ENCODE measurements around the gene SASH1.

DNA sequence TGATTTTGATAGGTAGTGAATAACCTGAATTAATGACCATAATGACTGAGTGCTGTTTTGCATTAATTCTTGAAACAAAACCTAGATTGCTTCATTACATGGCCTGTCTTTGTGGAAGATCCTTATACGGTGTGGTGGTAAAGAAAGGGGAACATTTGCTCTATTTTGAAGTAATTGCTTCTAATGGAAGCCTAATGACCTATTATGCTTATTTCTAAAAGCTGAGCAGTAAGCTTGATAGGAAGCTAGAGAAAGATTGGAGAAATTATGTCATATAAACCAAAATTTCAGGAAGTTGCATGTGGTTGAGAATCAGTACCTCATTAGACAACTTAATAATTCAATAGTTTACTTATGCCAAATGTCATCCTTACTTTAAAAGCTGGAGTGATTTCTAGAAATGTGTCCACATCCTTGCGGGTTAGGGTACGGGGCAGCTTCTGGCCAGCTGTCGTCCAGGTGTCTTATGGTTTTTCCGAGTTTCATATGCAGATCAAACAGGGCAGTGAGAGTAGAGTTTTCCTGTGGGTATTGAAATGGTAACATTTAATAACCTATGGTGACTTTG is 310.8 kb downstream of the UTRN start:
- CAGE, long polyA plus RNA = no peak
- RRBS = no CpG with 5 or more reads among the region's 5 CpGs

DNA sequence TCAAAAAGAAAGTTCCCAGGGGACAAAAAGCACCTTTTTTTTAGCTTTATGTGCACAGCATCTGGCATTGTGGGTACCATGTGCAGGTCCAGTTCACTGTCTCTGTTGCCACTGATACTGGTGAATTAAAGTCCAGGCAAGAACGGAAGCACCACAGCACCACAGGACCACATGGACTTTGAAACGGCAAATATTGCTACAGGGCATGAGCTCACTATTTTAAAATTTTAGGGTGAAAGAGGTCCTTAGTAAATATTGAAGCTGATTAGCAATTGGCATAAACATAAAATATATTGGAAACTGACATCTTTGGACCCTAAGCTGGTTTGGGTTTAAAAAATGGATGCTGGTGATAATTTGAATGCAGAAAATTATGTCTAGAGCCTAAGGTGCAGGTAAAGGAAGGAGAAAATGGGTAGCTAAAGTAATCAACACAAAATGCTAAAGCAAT is 709.0 kb downstream of the EPM2A start:
- CAGE, long polyA plus RNA = no peak
- RRBS = no CpG with 5 or more reads among the region's 2 CpGs

DNA sequence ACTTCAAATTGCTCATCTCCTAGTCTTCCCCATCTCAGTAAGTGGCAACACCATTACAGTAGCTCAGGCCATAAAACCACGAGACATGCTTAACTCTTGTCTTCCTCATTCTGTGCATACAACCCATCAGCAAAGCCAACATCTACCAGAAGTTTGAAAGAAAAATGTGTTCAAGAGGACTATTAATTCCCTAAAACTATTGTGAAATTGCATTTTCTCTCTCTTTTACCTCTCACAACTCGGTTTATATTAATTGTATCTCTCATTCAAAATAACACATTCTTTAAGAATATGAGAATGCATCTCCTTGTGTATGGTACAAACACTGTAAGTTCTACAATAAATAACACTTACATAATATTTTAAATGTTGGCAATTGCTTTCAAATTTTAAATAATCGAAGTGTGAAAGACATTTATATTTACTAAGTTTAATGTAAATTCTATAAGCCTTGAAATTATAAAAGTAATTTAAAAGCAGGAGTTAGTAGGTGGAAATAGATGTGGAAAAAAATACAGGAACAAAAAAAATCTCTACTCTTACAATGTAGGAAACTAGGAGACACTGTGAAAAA is 50.5 kb downstream of the EPM2A start:
- CAGE, long polyA plus RNA = no peak
- RRBS = no CpG with 5 or more reads among the region's 3 CpGs

GRCh38 chr6:145736749-145737111 is 1.4 kb upstream of the EPM2A start:
- CAGE, long polyA plus RNA = no peak
- RRBS = 86% methylated on average over 1 of the region's 6 CpGs

- CAGE, long polyA plus RNA = no peak
- RRBS = no CpG with 5 or more reads among the region's 2 CpGs
Observed at GRCh38 chr6:145798586-145799005, 16.0 kb downstream of the FBXO30 start.

DNA sequence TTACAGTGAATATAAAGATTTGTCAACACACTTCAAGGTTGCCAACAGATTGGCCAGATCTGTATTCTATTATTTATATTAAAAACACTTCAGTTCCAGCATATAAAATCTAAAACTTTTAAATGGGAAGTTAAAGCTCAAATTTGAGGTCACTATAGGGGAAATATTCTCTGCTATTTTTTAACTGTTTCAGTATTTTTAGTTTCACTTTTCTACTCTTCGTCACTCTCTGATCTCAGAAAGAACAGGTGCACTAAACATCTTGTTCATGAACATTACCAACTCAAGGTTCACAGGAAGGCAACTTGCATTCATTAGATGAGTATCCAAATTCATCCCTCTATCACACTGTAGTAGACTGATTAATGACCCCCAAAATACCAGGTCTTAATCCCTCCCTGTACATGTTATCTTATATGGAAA is 52.4 kb upstream of the FBXO30 start:
- CAGE, long polyA plus RNA = no peak
- RRBS = no CpG with 5 or more reads among the region's 1 CpG

- CAGE, long polyA plus RNA = no peak
- RRBS = no CpG with 5 or more reads among the region's 6 CpGs
Observed at GRCh38 chr6:146857969-146858539, 259.3 kb downstream of the ADGB start.

DNA sequence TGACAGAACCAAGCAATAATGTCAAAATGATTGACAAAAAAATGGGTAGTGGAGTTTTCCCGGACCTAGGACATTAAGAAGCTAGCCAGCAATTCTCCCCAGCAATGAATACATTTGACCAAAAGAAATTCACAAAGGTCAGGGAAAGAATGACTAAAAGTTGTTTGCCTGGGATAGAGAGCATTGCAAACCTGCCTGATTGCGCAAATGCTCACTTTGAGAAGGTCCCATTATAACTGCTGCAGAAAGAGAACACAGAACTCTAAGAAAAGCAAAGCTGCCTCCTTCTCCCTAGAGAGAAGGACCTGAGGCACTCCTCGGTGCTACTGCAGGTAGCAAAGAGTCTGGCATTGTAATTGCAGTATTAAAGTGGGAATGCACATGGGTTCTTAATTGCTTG is 288.9 kb downstream of the ADGB start:
- CAGE, long polyA plus RNA = no peak
- RRBS = no CpG with 5 or more reads among the region's 3 CpGs

- CAGE, long polyA plus RNA = no peak
- RRBS = no CpG with 5 or more reads among the region's 3 CpGs
Observed at GRCh38 chr6:146985033-146985602, 219.1 kb upstream of the STXBP5 start.

DNA sequence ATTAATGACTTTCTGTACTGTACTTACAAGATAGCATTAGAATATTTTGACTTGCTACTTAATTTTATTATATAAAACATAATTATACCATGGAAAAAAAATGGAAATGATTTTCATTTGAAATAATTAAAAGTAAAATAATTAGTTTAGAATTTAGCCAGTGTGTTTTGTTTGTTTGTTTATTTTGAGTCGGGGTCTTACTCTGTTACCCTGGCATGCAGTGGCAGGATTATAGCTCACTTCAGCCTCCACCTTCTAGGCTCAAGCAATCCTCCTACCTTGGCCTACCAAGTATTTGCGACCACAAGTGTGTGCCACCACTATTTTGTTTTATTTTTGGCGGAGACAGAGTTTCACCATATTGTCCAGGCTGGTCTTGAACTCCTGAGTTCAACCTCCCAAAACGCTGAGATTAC is 7.2 kb downstream of the STXBP5 start:
- CAGE, long polyA plus RNA = no peak
- RRBS = no CpG with 5 or more reads among the region's 4 CpGs

- CAGE, long polyA plus RNA = no peak
- RRBS = no CpG with 5 or more reads among the region's 6 CpGs
Observed at GRCh38 chr6:147297246-147298418, 93.4 kb downstream of the STXBP5 start.

GRCh38 chr6:147387509-147387881 is 121.0 kb upstream of the SAMD5 start:
- CAGE, long polyA plus RNA = no peak
- RRBS = no CpG with 5 or more reads among the region's 3 CpGs

DNA sequence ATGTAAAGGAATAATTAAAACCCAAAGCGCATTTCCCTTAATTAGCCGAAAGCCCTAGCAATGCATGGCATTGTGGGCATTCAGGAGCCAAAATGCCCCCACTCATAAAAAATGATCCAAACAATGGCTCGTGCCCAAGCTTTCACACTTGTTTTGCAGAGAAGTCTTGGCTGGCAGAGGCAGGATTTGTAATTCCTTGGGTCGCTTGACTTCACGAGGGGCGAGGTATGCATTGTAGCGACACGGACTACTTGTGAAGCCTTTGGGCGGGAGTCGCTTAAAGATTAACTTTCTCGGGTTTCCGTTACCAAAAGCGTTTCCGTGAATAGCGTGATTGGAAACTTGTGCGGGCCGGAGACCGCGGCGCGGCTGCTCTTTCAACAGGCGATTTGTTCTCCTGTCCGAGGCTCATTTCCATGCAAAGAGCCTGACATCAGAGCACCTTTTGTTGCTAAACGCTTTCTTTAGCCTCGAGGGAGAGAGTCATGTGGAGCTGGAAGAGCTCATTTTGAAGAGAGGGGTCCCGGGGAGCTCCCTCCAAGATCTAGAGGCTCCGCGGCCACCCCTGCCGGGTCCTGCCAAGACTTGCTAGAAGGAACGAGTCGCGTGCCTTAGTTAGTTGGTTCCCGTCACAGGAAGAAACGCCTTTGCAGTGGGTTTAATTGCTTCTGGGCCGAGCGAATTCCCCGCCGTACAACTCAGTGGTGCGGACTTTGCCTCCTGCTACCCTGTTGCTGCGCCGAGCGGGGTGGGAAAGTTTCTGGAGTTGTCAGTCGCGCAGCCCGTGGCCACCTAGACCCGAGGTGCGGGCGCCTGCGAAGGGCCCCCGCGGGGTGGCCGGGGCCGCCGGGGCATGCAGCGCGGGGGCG is at the start of gene SASH1:
SASH1 (plus strand) TSS at position 751 of the 869 bp plus-strand sequence.
- CAGE, long polyA plus RNA = no peak
- RRBS = 3% methylated on average over 8 of the region's 57 CpGs

DNA sequence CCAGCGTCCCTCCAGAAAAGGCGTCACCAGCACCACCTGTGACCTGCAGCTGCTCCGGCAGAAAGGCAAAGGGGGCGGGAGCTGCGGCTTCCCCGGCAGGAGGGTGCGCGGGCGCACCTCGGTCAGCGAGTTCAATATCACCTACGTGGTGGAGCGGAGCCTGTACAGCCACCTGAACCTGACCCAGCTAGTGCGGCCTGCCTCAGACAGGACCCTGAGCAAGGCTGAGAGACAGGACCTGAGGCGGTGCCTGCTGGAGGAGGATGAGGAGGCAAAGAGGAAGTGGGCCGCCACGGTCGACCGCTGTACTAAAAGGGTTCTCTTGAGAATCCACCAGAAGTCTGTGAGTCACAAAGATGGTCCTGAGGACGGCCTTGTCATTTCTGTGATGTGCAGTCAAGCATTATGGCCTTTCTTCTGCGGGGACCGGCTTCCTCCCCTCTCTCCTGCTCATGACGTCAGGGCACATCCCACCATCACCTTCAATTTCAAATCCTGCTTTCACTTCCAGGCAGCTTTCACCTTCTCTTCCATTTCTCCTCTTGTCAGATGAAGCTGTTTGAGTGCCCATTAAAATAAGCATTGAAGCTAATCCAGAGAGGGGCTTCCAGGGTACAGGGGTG is 177.5 kb downstream of the SASH1 start:
- CAGE, long polyA plus RNA = no peak
- RRBS = 93% methylated on average over 2 of the region's 23 CpGs

DNA sequence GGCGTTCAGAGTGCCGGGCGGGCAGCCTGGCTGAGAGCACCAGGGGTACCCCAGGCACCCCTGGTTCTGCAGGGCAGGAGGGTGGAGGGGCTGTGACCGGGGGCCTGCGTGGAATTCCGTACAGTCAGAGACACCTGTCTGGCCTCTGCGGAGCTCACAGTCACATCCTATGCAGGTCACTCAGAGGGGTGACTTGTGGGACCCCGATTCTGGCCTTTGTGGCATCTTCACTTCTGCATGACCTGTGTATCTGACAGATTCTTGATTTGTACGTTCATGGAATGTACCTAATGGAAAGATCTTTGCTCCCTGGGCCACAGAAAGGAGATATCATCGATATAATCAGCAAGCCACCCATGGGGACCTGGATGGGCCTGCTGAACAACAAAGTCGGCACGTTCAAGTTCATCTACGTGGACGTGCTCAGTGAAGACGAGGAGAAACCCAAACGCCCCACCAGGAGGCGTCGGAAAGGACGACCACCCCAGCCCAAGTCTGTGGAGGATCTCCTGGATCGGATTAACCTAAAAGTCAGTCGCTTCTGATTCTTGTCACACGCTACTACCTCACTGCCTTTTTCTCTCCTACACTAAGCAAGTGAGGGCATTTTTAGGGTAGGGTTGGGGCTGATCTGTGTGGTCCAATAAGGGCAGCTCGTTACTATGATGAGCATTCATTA is 191.0 kb downstream of the SASH1 start:
- CAGE, long polyA plus RNA = no peak
- RRBS = 94% methylated on average over 4 of the region's 23 CpGs

DNA sequence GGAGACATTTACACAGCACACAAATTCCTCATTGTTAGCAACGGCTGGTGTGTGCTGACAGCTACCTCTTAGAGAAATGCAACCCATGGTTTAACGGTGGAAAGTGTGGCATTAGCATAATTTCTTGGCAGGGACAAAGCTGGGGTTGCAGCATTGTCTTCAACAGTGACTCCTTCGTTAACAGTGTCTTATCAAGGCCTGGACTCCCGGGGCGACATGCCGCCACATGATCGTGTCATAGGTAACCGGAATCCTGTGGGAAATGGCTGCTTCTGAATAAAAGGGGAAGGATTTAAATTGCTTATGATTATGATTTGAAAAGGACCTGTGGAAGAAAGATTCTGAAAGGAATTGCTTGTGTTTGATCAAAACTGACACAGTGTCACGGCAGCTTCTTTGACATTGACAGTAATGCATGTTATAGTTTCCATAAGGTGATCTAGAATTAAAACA is 128.0 kb downstream of the UST start:
- CAGE, long polyA plus RNA = no peak
- RRBS = 0% methylated on average over 4 of the region's 9 CpGs

DNA sequence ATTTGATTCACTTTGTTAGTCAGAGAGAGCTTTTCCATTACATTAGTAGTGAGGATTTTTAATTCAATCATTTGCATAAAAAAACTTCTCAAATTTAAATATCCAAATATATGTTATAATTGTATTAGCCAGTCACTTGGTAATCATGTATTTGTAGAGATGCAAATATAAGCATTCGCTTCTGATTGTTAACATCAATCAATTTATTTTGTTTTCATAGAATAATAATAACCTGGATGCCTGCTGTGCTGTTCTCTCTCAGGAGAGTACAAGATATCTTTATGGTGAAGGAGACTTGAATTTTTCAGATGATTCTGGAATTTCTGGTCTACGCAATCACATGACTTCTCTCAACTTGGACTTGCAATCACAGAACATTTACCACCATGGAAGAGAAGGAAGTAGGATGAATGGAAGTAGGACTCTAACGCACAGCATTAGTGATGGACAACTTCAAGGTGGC is 22.2 kb upstream of the SUMO4 start:
- CAGE, long polyA plus RNA = no peak
- RRBS = no CpG with 5 or more reads among the region's 3 CpGs

DNA sequence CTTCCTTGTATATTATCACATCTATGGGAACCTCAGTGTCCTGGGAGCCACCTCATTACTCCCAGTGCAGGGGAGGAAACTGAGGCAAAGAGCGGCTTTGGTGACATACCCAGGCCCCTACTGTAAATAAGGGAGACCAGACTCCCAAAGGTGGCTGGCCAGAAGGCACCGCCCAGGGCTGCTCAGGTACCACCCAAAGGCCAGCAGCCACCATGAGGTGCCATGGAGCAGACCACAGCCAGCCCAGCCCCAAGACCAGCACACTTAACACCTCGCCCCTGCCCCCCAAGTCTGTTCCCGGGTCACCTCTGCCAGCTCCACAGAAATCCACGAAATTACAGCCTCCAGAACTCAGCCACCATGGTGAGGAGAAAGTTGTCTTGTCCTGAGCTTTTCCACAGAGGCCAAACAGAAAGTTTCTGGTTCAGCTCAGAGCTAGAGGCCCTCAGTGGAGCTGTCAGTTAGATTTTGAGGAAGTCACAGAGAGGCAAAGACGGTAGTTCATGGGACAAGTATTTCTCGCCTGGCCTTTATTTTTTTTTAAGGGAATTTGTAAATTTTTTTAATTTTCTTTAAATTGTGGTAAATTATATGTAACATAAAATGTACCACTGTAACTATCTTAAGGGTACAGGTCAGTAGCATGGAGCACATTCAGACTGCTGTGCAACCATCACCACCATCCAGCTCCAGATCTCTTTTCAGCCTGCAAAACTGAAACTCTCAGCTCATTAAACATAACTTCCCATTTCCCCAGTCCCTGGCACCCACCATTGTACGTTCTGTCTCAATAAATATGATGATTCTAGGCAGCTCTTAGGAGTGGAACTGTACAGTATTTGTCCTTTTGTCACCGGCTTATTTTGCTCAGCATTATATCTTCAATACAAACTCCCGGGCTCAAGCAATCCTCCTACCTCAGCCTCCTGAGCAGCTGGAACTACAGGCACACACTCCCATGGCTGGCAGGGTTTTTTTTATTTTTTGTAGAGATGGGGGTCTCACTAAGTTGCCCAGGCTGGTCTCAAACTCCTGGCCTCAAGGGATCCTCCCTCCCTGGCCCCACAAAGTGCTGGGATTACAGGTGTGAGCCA is 1.7 kb downstream of the ZC3H12D start:
- CAGE, long polyA plus RNA = no peak
- RRBS = no CpG with 5 or more reads among the region's 10 CpGs

- CAGE, long polyA plus RNA = no peak
- RRBS = 1% methylated on average over 4 of the region's 33 CpGs
Observed at GRCh38 chr6:149544830-149545909, 673 bp downstream of the PPIL4 start.

DNA sequence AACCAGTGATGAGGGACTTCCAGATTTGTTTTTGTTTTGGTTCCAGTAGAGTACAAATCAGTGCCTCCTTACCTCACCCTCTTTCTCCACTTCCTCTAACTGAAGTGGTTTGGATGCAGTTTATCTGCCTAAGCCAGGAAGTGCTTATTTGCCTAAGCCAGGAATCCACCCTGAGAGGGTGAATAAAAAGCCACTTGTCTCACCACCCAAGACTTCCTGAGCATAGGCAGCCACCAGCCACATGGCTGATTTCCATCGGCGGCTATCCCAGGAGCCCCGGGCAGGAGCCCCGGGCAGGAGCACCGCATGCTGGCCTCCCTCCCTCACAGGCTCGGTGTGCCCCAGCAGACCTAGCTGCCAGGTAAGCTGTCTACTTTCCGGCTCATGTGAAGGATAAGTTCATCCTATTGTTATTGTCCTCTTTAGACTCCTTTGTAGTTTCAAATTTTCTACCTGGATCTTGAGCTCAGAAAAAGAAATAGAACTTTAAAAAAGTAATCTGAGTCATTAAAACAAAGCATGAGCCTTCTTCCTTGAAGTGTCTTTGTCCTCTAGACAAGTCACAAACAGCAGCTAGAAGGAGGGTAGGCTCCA is 11.9 kb downstream of the LRP11 start:
- CAGE, long polyA plus RNA = no peak
- RRBS = 2% methylated on average over 3 of the region's 7 CpGs